A172 (cell line): Measurements from ENCODE around the gene TRIP11.

GRCh38 chr14:91369351-91370493 lies 47.9 kb downstream of the CCDC88C start:
- RAMPAGE, long total RNA = no peak

DNA sequence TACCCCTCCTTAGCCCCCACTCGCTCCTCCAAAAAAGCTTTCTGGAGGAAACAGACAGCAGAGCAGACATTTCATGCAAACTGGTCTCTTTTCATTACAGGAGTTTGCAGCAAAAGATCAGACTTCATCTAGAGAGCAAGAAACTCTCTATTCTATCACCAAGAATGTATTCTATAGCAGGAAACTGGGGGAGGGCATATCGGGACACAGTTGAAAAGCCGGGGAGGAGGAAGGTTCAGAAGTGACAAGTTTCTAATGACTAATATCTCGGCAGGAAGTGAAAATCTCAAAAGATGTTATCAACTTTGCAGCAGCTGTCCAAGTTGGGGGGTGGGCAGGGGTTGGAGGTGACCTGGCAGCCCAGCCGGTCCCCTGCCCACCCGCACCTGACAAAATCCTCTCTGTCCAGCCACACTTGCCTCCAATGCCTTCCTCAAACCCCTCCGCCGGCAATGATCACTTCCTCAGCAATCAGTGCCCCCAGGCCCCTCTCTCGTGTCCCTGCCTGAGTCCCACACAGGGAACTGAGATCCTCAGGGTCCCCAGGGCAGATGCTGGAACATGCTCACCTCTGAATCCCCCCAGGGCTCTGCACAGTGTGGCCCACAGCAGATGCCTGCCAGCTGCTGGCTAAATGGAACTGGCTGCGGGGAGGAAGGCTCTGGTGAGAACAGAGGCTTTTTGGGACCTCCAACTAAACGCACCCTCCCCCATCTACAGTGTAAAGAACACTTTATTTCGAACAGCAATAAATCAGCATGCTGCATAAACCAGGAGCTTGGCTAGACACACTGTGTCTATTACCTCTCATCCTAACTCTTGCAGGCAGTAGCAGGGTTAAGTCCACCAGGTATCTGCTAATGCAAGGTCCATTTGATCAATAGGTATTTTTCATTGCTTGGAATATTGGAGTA lies 43.9 kb downstream of the CCDC88C start:
- RAMPAGE, long total RNA = no peak

- RAMPAGE, long total RNA = no peak
Measured at GRCh38 chr14:91384308-91385177, 33.1 kb downstream of the CCDC88C start.

GRCh38 chr14:91418057-91418433 lies 425 bp upstream of the CCDC88C start:
- RAMPAGE, long total RNA = no peak

- RAMPAGE, long total RNA = no peak
Measured at GRCh38 chr14:91481362-91482284, 28.5 kb downstream of the PPP4R3A start.

DNA sequence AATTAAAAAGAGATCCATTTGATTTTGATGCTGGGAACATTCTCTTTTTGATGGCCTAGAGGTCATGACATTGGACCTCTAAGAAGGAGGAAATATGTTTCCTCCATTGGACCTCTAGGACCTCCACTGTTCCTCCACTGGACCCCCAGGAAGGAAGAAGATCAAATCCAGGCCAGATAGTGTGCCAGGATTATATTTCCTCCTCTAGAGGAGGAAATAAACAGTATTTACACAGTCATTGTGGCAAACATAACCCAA lies 12.0 kb upstream of the CATSPERB start:
- RAMPAGE, long total RNA = no peak

GRCh38 chr14:91835995-91836996 lies 31.0 kb downstream of the TC2N start:
- RAMPAGE, long total RNA = no peak

DNA sequence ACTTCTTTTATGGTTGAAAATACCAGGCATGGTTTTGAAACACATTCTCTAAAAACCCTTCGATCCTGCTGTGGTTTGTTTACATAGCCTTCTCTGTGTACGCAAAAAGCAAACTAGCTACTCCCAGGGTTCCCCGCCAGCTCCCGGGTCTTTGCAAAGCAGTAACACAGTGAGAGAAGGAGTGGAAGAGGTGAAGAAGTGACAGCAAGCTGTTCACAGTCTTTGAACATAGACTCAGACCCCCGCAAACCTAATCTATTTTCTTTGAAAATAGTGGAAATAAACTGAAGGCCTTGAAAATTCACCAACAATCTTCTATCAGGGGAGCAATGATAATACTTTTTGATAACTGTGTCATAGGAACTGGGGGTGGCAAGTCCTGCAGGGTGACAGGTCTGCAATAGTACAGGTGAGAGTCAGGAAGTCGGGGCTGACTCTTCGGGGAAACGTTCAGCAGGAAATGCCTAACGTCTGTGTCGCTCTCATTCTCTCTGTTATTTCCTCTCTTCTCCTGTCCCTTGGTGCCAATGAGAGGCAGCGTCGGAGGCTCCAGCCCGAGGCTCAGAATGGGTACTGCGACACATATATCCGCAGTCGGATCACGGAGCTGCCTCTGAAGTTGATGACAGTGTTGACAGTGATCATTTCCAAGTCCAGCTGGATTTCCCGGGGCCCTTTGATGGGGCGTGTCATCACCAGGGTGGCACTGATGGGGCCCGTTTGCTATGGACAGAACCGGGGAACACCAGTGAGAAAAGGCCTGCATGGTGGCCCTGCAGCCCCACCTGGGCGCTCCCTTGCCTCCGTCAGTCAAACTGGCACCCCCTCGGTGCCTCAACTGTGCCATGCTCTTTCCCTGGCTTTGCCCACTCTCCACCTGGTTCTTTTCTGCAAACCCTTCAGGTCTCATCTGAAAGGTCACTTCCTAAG lies 2.6 kb upstream of the TC2N start:
- RAMPAGE, long total RNA = no peak

DNA sequence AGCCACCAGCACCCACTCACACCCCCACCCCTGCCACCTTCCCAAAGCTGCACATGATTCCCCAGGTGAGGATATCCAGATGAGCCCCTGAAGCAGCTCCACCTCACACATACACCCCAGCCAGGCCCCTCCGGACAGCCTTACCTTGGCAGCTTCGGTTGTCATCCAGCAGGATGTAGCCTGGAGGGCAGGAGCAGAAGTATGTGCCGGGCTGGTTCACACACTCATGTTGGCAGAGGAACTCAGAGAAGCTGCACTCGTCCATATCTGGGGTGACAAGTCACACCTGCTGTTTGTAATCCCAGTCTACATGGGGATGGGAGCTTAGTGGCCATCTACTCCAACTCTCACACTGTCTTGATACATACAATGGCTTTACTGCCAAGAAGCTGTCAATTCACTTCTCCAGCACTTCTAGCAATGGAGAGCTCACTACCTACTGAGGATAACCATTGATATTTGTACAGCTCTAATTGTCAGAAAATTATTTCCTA lies 15.5 kb upstream of the TC2N start:
- RAMPAGE, long total RNA = no peak

- RAMPAGE, long total RNA = no peak
Measured at GRCh38 chr14:91903215-91903656, 35.9 kb upstream of the TC2N start.

DNA sequence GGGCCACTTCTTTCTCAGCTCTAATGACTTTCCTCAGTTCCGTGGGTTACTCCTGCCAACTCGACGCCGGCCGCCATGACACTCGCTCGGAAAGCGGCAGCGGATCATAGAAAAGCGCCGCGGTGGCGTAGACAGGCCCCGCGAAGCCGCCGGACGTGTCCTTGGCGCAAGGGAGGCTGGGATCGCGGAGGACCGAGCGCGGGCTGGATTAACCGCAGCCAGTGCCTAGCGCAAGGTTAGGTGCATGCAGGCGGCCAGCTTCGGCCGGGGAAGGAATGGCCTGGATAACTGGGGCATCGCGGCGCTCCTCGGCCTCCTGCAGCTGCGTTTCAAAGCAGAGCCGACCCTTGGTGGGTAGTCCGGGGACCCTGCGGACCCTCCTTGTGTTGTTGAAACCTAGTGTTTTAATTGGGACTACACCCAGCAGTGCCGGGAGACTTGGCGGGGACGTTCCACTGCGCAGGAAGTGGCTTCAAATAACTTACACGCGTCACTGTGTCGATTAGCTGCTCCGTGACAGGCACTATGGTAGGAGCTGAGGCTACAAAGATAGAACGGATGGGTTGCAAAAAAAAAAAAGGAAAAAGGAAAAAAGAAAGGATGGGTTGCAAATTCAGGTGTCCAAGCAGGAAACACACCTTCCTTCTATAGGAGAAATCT lies at the start of gene TRIP11:
TSS of gene TRIP11 (minus strand) at position 106 of the 660 bp plus-strand sequence.
- RAMPAGE, long total RNA = start-site peak on the minus strand centred at position 89 of the sequence, 19 bp wide, 75 and 65 reads in 2 replicates

DNA sequence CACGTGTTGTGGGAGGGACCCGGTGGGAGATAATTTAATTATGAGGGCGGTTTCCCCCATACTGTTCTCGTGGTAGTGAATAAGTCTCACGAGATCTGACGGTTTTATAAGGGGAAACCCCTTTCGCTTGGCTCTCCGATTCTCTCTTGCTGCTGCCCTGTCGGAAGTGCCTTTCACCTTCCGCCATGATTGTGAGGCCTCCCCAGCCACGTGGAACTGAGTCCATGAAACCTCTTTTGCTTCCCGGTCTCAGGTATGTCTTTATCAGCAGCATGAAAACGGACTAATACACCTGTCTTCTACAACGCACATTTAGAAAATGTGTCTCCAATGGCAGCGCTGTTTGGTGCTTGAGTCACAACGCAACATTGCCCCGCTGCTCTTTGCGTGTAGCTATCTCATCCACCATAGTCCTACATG lies 35.8 kb upstream of the SLC24A4 start:
- RAMPAGE, long total RNA = no peak

GRCh38 chr14:92442892-92443526 lies 70.6 kb upstream of the RIN3 start:
- RAMPAGE, long total RNA = no peak

DNA sequence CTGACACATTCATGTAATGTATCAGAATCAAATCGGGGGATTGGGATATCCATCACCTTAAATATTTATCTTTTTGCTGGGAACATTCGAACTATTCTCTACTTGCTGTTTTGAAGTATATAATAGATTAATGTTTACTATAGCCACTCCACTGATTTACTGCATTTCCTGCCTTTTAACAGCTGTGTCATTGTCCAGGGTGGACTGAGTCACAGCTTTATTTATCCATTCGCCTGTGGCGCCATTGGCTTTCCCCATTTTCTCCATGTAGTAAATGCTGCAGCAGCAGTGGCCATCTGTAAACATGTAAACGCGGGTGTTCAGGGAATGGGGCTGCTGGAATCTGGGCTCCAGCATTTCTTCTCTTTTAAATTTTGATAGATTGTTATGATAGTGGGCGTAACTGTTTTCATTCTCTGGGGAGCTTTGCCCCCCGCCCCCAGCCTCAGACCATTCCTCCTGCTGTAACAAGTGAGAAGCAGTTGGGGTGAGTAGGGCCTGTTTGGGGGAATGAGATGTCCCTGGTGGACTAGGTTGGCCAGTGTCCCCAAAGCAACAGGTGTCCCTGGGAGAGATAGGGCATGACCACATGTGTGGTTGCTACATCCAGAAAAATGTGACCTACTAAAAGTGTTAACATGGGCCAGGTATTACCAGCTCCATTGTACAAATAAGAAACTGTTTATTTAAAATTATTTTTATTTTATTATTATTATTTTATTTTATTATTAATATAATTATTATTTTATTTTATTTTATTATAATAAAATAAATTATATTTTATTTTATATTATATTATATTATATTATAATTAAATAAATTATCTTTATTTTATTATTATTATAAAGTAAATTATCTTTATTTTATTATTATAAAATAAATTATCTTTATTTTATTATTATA lies 33.0 kb downstream of the RIN3 start:
- RAMPAGE, long total RNA = no peak

DNA sequence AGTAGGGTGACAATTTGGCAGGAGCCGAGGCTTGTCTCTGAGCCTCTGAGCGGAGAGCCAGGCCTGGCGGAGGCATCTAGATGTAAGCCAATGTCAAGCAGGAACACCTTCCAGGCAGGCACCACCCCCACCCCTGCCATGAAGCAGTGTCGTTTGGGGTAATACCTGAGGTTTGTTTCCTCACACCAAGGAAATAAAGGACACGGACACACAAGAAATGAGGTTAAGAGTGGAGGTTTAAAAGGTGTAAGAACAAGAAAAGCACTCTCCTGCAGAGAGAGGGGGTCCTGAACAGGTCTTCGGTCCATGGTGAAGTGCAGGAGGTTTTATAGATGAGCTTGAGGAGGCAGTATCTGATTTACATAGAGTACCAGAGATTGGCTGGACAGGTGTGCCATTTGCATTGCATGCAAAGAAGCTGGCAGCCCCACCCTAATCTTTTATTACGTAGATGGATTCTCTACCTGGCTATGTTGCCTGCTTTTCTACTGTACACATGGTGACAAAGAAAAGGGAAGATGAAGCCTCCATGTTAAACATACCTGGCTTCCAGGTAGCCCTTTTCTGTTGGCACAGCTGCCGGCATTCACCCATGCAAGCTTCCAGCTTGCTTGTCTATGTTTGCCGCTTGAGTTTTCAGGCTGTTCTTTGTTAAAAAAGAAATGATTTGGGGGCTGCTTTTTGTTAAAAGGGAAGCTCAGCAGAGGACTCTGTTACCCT lies 60.5 kb downstream of the RIN3 start:
- RAMPAGE, long total RNA = no peak

DNA sequence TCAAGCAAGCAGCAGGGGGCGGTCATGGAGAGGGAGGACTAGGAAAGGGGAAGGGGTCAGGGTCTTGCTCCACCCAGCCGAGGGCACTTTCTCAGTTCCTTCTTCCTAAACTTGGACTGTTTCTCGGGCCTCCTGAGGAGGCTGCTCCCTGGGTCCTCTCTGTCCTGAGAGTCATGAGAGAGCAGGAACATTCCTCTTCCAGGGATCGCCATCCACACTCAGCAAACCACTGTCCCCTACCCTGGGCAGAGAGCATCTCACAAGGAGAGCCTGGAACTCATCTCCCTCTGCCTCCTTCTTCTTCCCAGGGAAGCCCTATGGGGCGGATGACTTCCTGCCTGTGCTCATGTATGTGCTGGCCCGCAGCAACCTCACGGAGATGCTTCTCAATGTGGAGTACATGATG lies 72.3 kb downstream of the LGMN start:
- RAMPAGE, long total RNA = no peak

DNA sequence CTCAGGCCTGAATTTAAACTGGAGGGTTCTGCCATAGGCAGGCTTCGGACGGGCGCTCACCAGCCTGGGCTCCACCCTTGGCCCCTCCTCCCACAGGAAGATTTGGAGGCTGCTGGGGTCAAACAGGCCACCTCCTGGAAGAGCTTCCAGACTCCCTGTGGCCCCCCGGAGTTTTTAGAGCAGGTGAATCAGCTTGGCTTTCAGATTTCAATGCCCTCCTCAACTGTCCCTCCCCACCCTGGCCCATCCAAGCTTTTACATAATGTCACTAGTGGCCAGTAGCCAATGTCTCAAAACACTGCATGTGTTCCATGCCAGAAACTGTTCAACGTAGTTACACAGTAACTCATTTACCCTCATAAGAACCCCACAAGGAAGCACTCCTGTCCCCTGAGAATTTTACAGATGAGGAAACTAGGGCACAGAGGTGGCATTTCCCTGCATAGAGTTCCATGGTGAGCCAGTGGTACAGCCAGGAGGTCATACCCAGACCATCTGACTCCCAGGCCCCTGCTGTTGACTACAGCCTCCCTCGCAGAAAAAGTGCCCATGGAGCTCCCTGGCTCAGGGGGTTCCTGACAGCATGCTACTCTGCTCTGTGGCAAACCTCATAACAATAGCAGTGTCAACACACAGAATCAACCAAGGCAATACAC lies 41.8 kb downstream of the CHGA start:
- RAMPAGE, long total RNA = no peak

DNA sequence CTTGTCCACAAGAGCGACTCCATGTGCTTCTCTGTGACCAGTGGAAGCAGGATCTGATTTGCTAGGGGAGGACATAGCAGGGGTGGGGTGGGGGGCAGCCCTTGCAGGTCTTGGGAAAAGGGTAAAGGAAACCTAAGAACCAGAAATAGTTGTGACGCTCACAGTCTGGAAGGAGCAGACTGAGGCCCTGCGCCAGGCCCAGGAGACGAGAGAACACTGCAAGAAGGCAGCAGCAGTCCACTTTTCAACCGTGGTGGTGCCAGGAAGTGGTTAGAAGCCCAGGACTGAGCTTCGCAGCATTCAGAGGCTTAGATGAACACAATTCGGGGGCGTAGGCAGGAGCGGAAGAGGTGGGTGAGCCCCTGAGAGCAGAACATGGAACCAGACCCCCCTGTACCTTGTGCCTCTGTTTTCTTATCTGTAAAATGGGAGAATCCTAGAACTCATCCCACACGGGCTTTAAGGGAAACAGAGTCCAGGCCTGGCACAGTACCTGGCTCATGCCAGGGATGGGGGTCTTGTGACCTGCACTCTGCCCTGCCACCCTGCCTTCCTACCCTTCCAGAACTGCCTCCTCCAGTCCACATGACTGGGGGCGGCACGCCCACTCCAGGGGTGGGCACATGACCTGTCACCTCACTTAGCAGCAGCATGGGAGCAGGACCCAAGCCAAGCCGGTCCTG lies 33.5 kb downstream of the ITPK1 start:
- RAMPAGE, long total RNA = no peak

GRCh38 chr14:93169447-93170069 lies 15.1 kb downstream of the MOAP1 start:
- RAMPAGE, long total RNA = no peak

GRCh38 chr14:93208499-93209031 lies 1.5 kb downstream of the UBR7 start:
- RAMPAGE, long total RNA = no peak